ENCODE measurements around the gene PANK2.

DNA sequence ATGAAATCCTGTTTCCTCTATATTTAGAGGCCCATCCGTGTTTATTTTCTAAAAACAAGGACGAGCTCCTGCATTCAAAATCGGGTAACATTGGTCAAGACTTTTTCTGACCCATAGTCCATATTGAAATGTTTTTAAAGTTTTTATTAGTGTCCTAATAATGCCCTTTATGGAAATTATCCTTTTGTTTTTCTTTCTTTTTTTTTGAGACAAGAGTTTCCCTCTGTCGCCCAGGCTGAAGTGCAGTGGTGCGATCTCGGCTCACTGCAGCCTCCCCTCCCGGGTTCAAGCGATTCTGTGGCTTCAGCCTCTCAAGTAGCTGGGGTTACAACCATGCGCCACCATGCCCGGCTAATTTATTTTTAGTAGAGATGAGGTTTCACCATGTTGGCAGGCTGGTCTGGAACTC, 841 bp downstream of the AP5S1 start:
- PRO-cap: no peak

GRCh38 chr20:3888608-3889517, at the start of gene PANK2:
Gene PANK2, plus strand, starts transcription at chr20:3889387.
- PRO-cap: bidirectional peak, plus-strand start at chr20:3888923, minus-strand start at chr20:3888701; bidirectional peak, plus-strand start at chr20:3889387, minus-strand start at chr20:3889163

- PRO-cap: no peak
Measured at GRCh38 chr20:3924815-3925436, 35.7 kb downstream of the PANK2 start.

GRCh38 chr20:3932570-3933259, 43.5 kb downstream of the PANK2 start:
- PRO-cap: no peak

- PRO-cap: no peak
Measured at GRCh38 chr20:4023654-4023827, 8.2 kb upstream of the RNF24 start.

GRCh38 chr20:4134583-4135423, 13.8 kb upstream of the SMOX start:
- PRO-cap: no peak

DNA sequence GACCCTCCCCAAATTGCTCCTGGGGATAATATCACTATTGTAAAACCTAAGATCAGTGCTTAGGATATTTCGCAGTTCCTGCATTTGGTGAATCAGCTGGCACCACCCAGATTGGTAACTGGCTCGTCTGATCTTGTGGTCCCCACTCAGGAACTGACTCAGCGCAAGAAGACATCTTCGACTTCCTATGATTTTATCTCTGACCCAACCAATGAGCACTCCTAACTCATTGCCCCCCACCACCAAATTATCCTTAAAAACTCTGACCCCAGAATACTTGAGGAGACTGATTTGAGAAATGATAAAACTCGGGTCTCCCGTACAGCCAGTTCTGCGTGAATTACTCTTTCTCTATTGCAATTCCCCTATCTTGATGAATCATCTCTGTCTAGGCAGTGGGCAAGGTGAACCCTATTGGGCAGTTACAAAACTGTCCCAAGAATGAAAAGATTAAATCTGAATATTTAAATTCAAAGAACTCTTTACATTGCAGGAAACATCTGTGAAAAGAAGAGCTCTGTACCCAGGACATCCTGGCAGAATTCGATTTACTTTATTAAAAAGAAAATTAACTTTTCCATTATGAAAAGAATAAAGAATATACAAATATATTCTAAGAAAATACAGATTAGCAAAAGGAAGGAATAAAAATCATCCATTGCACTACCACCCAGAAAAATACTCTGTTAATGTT, 20.1 kb upstream of the PRNP start:
- PRO-cap: no peak

GRCh38 chr20:4809708-4810160, 13.7 kb downstream of the RASSF2 start:
- PRO-cap: no peak

DNA sequence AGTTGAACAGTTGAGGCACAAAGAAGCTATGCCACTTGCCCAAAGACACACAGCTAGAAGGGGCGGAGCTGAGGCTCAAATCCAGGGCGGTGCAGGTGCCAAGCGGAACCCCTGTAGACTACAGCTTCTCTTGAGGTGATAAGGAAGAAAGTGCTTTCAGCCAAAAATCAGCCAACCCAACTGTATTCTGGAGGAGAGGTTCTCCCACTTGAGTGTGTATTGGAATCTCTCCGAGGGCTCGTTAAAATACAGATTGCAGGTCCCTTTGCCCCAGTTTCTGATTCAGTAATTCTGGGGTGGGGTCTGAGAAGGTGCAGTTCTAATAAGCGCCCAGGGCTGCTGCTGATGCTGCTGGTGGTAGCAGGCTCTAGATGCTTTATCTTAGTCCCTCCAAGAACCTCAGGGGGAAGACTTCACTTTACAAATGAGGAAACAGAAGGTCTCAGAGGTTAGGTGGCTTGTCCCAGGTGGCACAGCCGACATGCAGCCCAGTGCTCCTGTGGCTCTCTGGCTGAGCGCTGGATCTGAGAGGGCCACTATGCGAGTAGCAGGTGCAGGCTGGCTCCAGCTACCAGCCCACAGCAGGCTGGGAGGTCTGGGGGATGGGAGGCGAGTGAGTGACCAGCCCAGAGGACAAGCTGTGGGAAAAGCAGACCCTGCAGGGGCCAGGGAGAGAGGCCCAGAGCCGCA, 10.9 kb downstream of the RASSF2 start:
- PRO-cap: no peak

DNA sequence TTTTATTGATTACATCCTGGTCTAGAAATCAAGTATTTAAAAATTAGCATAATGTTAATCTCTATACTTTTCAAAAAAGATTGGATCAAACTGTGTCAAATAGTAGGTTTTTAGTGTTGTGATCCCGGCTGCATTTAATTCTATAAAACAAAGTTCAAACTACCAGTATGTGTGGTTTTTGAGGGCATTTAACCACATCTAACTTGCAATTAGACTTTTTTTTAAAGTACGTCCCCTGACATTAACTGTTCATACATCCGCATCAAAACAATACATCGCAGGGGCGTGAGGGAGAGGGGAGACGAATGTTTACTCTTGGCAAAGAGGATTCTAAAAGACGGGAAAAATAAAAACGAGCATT, 674 bp downstream of the TMEM230 start:
- PRO-cap: no peak

GRCh38 chr20:5117212-5117890, 2.4 kb downstream of the PCNA start:
- PRO-cap: no peak

GRCh38 chr20:5120052-5120568, 352 bp upstream of the PCNA start:
- PRO-cap: bidirectional peak, plus-strand start at chr20:5120174, minus-strand start at chr20:5119958

DNA sequence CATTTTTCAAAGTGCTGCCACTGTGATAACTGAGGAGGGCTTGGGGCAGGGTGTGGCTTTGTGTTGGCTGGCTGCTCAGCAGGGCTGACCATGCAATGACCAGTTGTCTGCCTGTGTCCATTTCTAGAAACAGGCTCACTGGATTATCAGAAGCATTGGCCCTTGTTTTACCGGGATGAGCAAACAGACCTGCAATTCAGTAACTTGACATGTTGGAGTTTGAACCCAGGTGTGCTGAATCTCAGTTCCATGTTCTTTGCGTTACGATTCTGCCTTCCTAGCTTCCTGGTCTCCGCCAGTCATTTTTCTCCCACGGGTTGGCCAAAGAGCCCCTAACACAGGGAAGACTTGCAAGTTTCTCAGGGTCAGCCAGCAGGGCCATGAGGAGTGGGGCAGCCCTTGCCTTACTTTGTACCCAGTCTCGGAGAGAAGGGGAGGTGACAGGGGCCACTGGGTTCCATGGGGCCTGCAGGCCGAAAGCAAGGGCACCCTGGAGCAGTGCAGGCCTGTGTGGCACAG, 23.4 kb downstream of the CDS2 start:
- PRO-cap: no peak

DNA sequence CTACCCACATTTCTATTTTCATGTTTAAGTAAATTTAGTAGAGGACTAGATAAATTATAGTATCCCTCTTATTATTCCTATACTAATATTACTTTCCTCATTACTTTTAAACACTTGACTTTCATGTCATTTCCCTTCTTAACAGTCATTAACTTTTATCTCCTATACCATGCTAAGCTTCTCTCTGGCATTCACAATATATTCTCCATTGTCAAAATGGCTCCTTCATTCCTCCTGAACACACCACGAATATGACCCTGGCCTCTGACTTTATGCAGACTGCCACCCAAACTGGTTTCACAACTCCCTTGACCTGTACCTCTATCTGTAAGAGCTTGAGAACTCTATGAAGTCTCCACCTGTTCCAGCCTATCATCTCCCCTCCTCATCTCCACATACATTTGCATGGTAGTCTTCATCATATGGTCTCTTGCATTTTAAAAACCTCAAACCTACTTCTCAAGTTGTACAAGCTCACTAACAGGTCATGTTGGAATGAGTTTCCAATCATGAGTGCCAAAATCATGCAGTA, 67.4 kb downstream of the GPCPD1 start:
- PRO-cap: no peak

GRCh38 chr20:5569434-5570213, 41.2 kb downstream of the GPCPD1 start:
- PRO-cap: no peak

DNA sequence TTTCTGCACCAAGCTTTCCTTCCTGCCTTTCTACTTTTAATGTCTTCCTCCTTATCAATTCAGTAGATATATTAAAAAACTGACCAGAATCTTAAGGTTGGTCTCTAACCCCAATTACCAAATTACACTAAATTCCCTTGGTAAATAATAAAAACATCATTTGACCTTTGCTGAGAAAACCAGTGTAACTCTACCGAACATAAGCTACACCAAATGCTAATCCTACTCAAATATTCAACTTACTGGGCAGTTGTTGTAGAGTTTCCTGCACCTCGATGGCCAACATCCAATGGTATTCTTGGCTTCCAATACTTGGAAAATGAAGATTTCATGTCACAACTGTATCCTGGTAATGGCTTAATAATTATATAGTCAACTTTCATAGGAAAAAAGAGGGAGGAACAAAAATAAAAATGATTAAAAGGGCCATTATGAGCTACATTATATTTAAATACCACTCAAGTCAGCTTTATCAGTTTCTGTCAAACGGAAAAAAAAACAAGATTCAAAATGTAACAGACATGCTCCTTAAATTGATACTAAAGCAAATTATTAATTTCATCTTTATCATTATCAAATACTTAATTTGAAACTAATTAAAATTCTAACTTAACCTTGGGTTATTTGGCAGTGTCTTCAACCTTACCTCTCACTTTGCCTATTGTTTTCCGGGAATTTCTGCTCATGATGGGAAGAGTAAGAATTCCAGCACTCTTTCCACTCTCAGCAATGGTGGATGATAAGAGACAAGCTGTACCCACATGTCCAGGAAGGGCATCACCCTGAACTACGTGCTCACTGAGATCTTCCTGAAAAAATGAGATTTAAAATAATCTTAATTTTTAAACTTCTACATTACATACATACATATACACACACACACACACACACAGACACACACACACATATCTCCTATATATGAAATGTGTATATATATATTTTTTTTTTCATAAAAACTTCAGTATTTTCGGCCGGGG, 35.3 kb downstream of the GPCPD1 start:
- PRO-cap: no peak

DNA sequence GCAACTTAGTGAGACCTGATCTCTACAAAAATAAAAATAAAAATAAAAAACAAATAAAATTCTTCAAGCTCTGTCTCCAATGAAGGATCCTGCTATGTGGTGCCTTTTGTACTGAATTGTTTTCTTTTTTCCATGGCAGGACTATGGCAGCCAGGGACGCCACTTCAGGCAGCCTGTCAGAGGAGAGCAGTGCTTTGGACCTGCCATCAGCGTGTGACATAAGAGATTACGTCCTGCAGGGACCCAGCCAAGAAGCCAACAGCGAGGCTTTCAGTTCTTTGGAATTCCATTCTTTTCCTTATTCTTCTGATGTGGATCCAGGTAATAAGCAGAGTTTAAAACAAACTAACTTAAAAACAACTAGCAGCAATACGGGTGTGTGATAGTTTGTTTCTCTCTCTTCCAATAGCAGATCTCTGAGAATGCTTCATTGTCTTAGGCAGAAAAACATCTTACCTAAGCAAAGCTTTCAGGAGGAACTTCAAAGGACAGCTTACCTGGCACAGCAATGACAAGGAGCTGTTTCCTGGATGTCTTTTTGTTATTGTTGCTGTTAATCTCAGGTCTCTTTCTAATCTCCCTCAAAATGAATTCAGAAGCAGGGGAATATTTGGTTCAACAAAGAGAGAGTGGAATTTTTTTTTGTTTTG, 22.6 kb downstream of the SHLD1 start:
- PRO-cap: no peak

- PRO-cap: no peak
Measured at GRCh38 chr20:5843260-5843577, 68.1 kb upstream of the CHGB start.

GRCh38 chr20:5862760-5862953, 48.7 kb upstream of the CHGB start:
- PRO-cap: no peak

GRCh38 chr20:5862954-5863255, 48.4 kb upstream of the CHGB start:
- PRO-cap: no peak

Measured in progenitor cell of endocrine pancreas (in vitro differentiated cells).